ENCODE measurements around the genes PIWIL4, KDM4E and MAML2.

- RRBS = no CpG with 5 or more reads among the region's 8 CpGs
Observed at GRCh38 chr11:94539257-94539833, 4.4 kb upstream of the FUT4 start.

DNA sequence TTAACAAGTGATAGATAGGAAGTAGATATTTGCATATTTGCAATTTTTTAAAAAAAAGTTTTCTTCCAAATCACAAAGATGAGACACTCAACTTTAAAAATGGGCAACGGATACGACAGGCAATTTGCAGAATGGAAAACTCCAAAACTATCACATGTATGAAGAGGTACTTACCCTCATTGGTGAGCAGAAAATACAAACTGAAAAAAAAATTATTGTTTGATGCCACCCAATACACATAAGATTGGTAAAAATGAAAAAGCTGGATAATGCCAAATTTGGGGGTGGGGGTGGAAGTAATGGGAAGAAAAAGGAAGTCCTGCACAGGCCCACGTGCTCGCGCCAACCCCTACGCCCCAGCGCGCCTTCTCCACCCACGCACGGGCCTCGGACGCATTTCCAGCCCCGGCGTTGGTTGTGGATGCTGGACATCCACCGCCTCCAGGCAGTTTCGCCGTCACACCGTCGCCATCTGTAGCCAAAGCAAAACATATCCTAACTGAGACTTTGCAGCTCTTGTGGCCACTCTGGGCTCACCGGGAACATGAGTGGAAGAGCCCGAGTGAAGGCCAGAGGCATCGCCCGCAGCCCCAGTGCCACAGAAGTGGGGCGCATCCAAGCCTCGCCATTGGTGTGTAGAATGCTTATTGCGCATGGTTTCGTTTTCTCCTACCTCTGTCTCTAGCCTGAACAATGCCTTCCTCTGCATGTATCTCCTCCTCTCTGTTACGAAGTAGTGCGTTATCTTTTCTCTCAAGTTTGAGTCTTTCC, at the start of gene PIWIL4:
TSS of gene PIWIL4 (plus strand) at position 394 of the 771 bp plus-strand sequence.
- RRBS = no CpG with 5 or more reads among the region's 29 CpGs

DNA sequence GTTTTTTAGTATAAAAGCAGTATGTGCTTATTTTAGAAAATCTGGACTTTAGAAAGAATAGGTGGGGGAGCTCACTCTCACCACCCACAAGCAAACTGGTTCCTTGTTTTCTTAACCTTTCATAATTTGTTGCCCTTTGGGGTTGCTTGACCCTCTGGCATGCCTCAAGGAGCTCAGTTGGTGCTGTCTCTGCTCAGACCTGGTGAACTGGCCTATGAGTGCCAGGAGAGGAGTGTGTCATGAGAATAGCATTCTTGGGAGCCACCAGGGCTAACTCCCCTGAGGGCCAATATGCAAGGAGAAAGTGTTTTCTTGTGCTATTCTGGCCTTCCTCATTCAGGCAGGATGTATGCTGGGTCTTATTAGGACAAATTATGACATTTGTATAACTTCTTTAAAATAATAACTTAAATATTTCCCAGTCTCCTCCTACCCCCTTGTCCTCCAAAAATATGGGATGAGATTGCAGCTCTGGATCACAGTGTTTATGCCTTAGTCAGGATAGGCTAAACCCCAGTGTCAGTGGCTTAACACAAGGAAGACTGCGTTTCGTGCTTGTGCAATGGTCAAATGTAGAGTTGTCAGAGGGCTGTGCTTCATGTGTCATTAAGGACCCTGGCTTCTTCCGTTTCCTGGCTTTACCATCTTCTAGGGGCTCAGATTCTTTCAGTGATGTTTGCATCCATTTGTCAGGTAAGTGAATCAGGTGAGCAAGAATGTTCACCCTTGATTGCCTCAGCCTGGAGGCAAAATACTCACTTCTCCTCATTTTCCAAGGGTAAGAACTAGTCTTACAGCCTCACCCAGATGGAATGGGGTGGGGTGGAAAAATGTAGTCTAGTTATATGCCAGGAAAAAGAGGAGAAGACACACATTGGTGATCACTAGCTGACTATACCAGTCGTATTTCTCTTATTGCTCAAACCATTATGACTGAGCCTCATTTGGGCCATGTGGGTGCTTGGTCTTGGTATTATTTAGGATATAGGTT, 20.7 kb upstream of the AMOTL1 start:
- RRBS = no CpG with 5 or more reads among the region's 4 CpGs

- RRBS = no CpG with 5 or more reads among the region's 4 CpGs
Observed at GRCh38 chr11:94788467-94788900, 20.3 kb downstream of the AMOTL1 start.

DNA sequence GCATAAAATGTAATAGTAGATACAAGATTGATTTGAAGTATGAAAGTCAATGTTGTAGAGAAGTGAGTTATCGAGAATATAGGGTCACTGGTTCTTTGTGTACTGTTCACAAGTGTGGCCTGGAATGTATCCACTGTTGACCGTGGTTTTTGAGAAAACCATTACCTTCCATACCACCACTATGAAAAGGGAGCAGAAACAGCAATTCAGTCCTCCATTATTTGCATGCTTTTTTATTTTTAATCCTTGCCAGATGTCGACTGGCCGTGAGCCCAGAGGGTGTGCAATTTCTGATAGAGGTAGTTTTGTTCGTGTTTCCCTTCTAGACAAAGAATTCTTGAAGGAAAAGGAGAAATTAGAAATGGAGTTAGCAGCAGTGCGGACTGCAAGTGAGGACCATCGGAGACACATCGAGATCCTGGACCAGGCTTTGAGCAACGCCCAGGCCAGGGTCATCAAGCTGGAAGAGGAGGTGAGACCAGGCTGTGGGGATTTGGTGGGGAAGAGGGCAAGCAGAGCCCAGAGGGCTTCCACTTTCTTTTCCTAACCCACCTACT, 81.7 kb downstream of the AMOTL1 start:
- RRBS = no CpG with 5 or more reads among the region's 9 CpGs

GRCh38 chr11:95024890-95025396, at the start of gene KDM4E:
KDM4E (plus strand) TSS chr11:95025258.
- RRBS = no CpG with 5 or more reads among the region's 1 CpG

- RRBS = 1% methylated on average over 5 of the region's 88 CpGs
Observed at GRCh38 chr11:95067306-95068321, 895 bp downstream of the SRSF8 start.

- RRBS = no CpG with 5 or more reads among the region's 7 CpGs
Observed at GRCh38 chr11:95130438-95131245, 41.0 kb downstream of the ENDOD1 start.

DNA sequence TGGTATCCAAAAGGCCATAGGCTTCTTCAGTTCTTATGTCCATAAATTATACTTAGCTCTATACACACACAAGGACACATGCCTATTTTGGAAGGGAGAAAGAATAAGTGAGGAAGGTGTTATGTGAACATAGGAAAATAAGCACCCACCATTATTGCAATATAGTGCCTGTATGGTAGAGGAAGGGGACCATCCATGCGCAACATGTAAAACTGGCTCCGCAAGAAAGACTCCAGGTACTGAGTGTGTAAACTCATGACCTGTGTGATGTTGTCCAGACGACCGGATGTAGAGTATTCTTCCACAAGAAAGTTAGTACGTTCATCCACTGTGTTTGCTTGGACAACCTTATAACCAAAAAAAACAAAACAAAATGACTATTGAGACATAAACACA, 39.7 kb downstream of the SESN3 start:
- RRBS = no CpG with 5 or more reads among the region's 5 CpGs

DNA sequence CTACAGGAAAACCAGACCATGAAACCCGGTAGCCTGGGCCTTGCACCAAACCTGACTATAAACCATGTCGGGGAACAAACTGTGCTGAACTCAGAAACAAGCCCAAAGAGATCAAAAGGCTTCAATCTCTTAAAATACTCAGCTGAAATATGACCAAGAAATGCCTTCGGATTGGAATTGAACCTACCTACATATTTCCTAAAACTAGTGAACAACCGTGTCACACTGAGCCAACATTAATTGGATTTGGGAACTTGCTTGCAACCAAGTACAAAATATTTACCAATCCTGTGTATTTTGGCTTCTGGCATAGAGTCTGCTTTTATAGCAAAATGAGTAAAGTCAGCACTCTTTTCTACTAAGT, 199.5 kb downstream of the FAM76B start:
- RRBS = no CpG with 5 or more reads among the region's 4 CpGs

DNA sequence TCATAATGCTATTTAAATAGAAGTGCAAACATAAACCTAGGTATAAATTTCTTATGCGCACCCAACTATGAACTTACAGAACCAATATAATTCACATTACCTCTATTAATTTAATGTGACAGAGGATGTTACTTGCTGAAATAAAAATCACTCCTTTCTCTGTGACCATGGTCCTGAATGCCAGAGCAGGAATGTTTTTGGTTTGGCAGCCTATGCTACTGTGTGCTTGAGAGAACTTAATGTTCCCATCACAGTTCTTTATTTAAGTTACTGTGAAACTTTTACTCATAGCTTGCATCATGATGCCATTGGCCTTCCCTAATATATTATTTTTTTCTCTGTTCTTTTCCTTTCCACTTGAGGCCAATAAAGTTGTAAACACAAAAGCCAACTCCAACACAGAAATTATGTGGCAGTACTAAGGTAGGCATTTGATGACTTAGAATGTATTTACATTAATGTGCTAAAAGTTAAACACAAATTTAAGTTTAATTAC, 142.2 kb downstream of the FAM76B start:
- RRBS = no CpG with 5 or more reads among the region's 1 CpG

GRCh38 chr11:95785957-95786741, 3.4 kb downstream of the FAM76B start:
- RRBS = no CpG with 5 or more reads among the region's 6 CpGs

GRCh38 chr11:95875114-95876161, 48.5 kb downstream of the MTMR2 start:
- RRBS = no CpG with 5 or more reads among the region's 16 CpGs

DNA sequence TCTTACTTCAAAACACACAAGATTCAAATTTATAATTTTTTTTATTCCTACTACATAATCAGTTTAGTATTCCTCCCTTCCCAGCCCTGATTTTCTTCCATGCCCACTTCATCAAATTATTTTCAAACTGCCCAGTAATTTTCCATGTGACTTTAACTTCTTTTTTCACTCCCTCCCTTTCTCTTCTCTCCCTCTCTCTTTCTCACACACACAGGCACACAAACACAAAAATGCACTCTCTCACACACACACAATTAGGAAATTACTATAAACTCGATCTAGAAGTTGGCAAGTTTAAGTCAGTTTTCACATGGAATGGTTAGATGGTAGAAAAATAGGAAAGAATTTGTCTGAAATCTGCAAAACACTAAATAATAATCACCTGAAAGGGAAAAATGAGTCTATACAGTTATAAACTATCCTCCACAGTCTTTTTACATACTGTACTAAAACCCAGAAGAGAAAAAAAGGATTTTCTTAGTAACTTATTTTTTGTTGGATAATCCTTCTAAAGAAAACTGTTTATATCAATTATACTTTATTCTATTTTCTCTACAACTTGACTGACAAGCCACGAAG, 47.2 kb downstream of the MTMR2 start:
- RRBS = no CpG with 5 or more reads among the region's 2 CpGs

DNA sequence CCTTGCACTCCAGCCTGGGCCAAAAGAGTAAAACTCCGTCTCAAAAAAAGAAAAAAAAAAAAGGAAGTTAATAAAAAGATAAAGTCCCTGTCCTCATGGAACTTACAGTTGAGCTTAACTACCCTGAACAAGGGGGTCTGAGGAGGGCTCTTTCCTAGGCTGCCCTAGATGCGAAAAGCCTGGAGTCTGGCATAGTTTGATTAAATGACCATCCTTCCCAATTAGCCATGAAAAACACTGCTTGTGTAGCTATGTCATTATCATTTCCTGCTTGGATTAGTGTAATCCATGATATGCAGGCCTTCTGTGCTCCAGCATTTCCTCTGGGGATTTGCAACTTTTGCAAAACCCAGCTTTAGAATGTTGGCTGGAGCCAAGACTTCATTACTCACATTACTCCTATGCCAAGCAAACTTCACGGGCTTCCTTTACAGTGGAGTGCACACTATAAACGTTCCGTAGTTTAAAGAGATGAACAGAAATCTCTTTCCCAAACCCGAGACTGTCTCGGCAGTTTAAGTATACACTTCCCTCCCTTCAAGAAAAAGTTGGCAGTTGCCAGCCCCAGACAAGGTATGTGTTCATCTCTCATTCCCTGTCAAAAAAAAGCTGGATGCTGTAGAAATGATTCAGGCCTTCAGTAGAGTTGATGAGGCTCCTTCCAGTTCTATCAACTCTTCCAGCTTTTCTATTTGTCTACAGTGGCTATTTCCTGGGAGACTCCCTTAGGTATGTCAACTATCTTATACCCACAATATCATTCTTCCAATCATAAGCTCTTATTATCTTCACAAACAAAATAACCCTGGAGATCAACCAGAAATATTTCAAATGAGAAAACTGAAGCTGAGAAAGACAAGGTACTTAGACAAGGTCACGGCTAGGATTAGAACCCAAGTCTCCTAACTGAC, 180.1 kb downstream of the MAML2 start:
- RRBS = no CpG with 5 or more reads among the region's 8 CpGs

GRCh38 chr11:96303788-96304471, 39.1 kb downstream of the MAML2 start:
- RRBS = no CpG with 5 or more reads among the region's 3 CpGs

- RRBS = 2% methylated on average over 9 of the region's 41 CpGs
Observed at GRCh38 chr11:96342446-96343716, at the start of gene MAML2. MAML2 (minus strand) TSS chr11:96343195.

DNA sequence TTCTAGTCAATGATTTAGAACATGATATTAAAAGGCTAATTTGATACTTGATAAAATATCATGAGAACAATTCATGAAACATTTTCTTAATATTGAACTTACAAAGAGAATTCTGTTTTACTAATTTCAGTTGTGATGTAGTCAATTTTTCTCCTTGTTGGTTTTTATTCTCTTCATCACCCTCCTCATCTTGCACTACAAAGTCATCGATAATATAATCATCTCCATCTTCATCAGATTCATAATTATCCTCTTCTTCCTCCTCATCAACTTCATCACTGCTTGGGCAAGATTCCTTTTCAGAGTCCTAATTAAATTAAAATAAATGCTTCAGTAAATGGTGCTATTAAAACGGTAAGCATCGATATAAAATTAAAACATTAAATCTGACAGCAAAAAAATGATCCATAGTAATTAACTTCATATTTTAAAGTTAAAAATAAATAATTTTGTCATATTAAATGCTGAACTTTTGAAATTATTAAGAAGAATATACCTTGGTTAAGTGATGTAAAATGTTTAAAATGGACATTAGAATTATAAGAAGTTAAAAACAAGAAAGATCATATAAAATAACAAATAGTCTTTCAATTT, 6.4 kb downstream of the CCDC82 start:
- RRBS = no CpG with 5 or more reads among the region's 3 CpGs

DNA sequence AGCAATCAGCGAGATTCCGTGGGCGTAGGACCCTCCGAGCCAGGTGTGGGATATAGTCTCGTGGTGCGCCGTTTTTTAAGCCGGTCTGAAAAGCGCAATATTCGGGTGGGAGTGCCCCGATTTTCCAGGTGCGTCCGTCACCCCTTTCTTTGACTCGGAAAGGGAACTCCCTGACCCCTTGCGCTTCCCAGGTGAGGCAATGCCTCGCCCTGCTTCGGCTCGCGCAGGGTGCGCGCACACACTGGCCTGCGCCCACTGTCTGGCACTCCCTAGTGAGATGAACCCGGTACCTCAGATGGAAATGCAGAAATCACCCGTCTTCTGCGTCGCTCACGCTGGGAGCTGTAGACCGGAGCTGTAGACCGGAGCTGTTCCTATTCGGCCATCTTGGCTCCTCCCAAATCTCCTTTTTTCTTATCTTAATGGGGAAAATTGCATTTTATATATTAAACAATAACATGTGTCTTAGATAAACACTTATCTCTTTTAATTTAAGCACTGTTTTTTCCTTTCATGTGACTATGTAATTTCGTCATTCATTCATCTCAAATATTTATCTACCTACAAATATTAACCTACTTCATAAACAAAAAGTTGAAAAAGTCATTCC, 21.6 kb downstream of the JRKL start:
- RRBS = no CpG with 5 or more reads among the region's 31 CpGs

- RRBS = no CpG with 5 or more reads among the region's 3 CpGs
Observed at GRCh38 chr11:98184753-98185059, 836.0 kb upstream of the CNTN5 start.